ENCODE measurements around a stretch of chr22.

GRCh38 chr22:20799542-20800015, 25.7 kb downstream of the SERPIND1 start:
- PRO-cap: no peak
- RAMPAGE, long total RNA, 4 experiments: no peak in any of the 4 experiments

GRCh38 chr22:20957538-20958114, 9.4 kb upstream of the AIFM3 start:
- PRO-cap: no peak
- RAMPAGE, long total RNA, 4 experiments: no peak in any of the 4 experiments

- PRO-cap: no peak
- RAMPAGE, long total RNA, 4 experiments: no peak in any of the 4 experiments
These were observed 7.7 kb downstream of the LZTR1 start for GRCh38 chr22:20989874-20990161.

GRCh38 chr22:21417013-21417294, 217 bp upstream of the HIC2 start:
- PRO-cap: no peak
- RAMPAGE, long total RNA, 4 experiments: no peak in any of the 4 experiments

DNA sequence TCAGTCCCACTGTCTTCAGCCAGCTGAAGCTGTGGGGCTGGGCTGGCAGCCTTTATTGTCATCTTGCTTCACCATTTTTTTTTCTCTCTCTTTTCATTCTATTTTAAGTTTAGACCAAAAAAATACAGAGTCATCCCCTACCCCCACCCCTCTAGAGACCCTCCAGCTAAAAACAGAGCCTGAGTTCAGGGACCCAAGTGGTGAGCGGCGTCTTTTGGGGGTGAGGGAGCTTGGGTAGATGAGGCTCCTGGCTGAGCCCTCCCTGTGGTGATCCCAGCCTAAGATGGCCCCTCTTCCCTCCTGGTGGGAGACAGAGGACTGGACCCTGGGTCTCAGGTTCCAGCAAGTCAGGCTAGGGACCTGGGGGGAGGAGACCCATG, 18.7 kb upstream of the TMEM191C start:
- PRO-cap: no peak
- RAMPAGE, long total RNA, 4 experiments: no peak in any of the 4 experiments

DNA sequence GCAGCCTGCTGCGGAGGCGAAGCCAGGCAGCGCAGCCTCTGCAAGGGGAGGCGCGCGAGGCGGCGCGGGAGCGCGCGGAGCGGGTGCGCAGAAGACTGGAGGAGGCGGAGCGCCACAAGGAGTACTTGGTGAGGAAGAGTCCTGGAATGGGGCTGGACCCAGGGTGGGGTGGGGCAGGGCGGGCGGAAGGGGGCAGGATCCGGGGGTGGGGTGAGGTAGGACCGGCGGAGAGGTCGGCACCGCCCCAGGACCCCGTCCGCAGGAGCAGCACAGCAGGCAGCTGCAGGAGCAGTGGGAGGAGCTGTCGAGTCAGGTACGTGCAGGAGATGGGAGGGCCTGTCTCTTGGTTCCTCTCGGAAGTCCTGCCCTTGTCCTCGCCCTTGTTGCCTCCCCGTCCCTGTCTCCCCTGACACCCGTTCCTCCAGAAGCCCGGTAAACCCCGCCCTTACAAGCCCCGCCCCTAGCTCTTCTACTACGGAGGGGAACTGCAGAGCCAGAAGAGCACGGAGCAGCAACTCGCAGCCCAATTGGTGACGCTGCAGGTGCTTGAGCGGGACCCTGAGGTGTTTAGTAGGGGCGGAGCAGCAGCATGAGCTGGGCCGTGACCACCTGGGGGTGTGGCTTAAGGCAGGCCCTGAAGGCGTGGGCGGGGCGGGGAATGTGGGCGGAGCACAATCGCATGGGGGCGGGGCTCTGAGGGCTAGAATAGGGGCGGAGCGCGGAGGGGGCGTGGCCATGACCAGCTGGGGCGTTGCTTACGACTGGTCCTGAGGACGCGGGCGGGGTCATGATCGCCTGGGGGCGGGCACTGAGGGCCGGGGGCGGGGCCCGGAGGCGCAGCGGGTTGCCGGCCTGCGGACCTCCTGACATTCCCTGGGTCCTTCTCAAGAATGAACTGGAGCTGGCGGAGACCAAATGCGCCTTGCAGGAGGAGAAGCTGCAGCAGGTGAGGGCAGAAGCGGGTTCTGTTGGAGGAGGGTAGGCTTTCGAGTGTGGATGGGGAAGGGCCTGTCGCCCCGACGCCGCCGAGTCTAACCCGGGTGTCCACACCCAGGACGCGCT, 1.0 kb downstream of the TMEM191C start:
- PRO-cap: no peak
- RAMPAGE, long total RNA, 4 experiments: start-site peak on the plus strand in 1 of 4 experiments, centred at position 231 of the sequence, 9 reads per replicate

- PRO-cap: unidirectional peak, minus-strand start at chr22:21568691
- RAMPAGE, long total RNA, 4 experiments: no peak in any of the 4 experiments
These were observed 768 bp downstream of the UBE2L3 start for GRCh38 chr22:21567983-21568981.

- PRO-cap: no peak
- RAMPAGE, long total RNA, 4 experiments: no peak in any of the 4 experiments
These were observed 2.8 kb downstream of the YDJC start for GRCh38 chr22:21626894-21627529.

GRCh38 chr22:21652460-21652963, 10.4 kb downstream of the SDF2L1 start:
- PRO-cap: no peak
- RAMPAGE, long total RNA, 4 experiments: no peak in any of the 4 experiments

GRCh38 chr22:21699380-21700382, 33.9 kb downstream of the PPIL2 start:
- PRO-cap: no peak
- RAMPAGE, long total RNA, 4 experiments: no peak in any of the 4 experiments

DNA sequence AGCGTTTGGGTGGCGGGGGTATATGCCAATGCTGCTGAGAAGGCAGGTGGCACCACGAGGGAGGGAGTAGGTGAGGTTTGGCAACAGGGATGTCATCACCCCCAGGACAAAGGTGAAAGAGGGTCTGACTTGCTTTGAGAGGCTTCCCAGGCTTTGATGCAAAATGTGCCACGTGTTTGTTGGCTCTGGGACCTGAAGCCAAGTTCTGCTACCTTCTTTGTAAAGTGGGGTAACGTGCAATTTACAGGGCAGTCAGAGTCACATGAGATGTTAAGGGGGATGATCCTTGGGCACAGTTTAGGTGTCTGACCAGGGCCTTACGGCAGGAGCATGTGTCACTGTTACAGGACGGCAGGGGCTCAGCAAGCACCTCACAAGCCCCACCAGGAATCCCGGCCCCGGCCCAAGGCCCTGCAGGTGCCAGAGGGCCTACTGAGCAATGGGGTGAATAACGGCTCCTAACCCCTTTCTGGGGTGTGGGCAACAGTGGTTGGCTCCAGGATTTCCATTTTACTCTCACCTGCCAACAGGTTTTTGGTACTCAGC, 3.9 kb downstream of the YPEL1 start:
- PRO-cap: no peak
- RAMPAGE, long total RNA, 4 experiments: no peak in any of the 4 experiments

GRCh38 chr22:21762244-21762847, 26.8 kb upstream of the YPEL1 start:
- PRO-cap: no peak
- RAMPAGE, long total RNA, 4 experiments: no peak in any of the 4 experiments

GRCh38 chr22:21796618-21798000, 61.5 kb upstream of the YPEL1 start:
- PRO-cap: no peak
- RAMPAGE, long total RNA, 4 experiments: no peak in any of the 4 experiments

DNA sequence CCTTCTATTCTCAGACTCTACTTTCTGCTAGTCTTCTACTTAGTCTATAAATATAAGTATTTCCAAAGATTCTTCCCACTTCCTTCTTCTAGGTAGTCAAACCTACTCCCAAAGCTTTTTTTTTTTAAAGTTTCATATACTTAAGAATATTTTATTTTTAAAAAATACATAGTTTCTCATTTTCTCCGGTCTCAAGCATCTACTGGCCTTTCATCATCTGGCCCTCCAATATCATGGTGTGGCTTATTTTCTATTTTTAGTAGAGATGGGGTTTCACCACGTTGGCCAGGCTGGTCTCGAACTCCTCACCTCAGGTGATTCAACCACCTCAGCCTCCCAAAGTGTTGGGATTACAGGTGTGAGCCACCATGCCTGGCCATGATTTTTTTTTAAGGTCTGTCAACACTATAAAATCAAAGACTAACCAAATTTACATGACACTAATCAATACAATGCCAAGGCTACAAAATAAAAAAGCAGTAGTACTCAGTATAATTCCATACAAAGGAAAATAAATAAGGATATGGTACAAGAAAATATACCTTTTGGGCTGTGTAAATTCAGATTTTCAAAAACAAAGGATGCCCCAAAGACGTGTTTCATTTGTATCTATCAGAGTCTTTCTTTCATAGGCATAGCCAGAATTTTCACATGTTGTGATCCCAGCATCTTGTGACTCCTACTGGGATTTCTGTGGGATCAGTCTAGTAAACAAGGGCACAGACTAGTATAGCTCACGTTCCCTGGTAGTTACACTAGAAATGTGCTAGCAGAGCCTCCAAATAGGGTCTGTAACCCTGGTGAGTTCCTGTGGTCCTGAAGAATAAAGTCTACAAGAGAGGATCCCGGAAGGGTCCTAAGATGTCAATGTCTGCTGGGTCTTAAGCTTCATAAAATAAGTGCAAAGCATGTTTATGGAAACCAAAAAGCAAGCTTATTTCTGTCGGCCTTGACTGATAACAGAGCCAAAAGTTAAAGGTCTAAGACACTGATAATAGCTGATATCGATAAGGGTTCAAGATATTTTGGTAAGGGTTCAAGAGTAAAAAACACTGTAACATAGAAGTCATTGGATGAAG, 64.3 kb upstream of the YPEL1 start:
- PRO-cap: no peak
- RAMPAGE, long total RNA, 4 experiments: no peak in any of the 4 experiments

DNA sequence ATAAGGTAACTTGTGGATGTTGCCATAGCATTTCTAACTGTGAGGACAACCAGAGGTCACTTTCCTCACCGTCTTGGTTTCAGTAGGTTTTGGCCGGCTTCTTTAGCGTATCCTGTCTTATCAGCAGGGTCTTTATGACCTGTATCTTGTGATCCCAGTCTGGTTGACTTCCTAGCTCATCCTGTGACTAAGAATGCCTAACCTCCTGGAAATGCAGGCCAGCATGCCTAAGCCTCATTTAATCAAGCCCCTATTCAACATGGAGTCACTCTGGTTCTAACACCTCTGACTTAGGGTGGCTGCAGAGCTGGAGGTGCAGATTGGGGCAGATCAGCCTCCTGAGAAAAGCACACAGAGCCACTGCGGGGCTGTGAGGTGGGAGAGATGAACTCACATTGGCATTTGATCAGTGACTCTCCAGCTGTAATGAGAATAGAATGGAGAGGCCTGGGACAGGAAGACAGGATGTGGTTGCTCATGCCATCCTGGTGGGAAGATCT, 41.1 kb upstream of the TOP3B start:
- PRO-cap: no peak
- RAMPAGE, long total RNA, 4 experiments: no peak in any of the 4 experiments

GRCh38 chr22:22025455-22026250, 43.1 kb upstream of the TOP3B start:
- PRO-cap: no peak
- RAMPAGE, long total RNA, 4 experiments: no peak in any of the 4 experiments

- PRO-cap: no peak
- RAMPAGE, long total RNA, 4 experiments: no peak in any of the 4 experiments
These were observed 115.9 kb upstream of the TOP3B start for GRCh38 chr22:22098518-22098771.

DNA sequence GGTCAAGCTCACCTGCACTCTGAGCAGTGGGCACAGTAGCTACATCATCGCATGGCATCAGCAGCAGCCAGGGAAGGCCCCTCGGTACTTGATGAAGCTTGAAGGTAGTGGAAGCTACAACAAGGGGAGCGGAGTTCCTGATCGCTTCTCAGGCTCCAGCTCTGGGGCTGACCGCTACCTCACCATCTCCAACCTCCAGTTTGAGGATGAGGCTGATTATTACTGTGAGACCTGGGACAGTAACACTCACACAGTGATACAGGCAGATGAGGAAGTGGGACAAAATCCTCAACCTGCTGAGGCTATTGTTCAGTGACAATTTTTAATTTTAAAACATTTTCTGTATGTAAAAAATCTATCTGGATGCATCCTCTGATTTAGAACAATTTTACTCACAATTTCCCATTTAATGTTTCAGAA, 82.1 kb upstream of the VPREB1 start:
- PRO-cap: no peak
- RAMPAGE, long total RNA, 4 experiments: no peak in any of the 4 experiments

GRCh38 chr22:22343055-22343342, 98.4 kb downstream of the VPREB1 start:
- PRO-cap: no peak
- RAMPAGE, long total RNA, 4 experiments: no peak in any of the 4 experiments

GRCh38 chr22:22547579-22548132, 11.4 kb downstream of the PRAME start:
- PRO-cap: no peak
- RAMPAGE, long total RNA, 4 experiments: no peak in any of the 4 experiments